Bronchus fibroblast of lung (primary cell): ENCODE data around the genes CHST9 and DSG3.

DNA sequence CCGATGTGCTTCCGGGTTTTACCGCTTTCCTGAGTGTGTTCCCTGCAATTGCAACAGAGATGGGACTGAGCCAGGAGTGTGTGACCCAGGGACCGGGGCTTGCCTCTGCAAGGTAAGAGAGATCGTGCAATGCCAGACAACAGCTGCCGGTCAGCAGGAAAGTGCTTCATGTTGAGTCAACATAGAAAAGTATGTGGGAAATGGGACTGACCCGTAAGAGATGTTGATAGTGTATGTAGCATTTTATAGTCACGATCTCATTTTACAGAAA lies 156.7 kb upstream of the TTC39C start:
- RAMPAGE, long total RNA = no peak

DNA sequence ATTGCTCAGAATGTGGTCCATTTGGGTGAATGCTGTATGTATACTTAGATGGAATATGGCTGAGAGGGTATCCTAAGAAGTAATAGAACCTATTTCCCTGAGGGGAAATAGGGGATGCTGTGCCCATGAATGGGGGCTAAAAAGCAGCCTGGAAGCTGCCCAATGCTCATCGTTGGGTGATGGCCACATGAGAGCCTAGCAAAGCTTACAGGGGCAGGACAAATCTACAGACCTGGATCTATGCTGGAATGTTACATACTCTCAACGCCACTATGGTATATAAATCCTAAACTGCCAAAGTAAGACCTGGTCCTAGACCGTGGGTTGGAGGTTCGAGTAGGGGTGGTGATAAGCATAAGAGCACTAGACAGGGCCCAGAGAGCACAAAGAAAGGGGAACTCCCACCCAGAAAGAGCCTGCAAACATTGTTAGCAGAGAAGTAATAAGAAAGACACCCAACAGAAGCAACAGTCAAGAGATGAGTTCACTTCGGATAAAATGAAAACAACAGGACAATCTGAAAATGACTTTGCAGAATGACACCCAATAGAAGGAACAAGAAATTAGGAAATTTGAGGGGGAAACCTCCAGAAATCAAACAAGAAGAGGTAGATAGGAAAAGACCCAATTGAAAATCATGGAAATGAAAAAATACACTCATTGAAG lies 117.9 kb upstream of the TTC39C start:
- RAMPAGE, long total RNA = no peak

GRCh38 chr18:23992516-23993034 lies 22.0 kb upstream of the TTC39C start:
- RAMPAGE, long total RNA = no peak

DNA sequence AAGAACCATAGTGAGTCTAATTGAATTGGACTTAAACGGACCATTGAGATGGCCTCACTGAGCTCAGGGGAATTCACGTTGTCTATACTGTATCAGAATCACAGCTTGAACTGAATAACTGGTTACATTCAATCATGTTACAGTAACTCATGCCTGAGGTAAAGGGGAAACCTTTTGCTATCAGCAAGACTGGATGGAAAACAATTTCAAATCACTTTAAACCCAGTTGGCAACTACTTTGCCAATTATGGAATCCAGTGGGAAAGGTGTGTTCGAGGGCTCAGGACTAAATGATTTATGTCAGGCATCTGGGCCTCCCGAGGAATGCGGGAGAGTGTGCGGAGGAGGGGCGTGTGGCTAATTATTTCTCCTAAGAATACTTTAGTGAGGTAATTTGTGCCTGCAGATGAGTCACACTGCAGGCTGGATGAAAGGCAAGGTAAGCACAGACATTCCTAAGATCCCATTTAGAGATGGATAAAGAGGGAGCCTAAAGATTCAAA lies 100.1 kb downstream of the HRH4 start:
- RAMPAGE, long total RNA = no peak

- RAMPAGE, long total RNA = no peak
These were observed 67.0 kb downstream of the ZNF521 start for GRCh38 chr18:25284778-25285570.

- RAMPAGE, long total RNA = no peak
These were observed 72.7 kb downstream of the SS18 start for GRCh38 chr18:26017506-26018319.

DNA sequence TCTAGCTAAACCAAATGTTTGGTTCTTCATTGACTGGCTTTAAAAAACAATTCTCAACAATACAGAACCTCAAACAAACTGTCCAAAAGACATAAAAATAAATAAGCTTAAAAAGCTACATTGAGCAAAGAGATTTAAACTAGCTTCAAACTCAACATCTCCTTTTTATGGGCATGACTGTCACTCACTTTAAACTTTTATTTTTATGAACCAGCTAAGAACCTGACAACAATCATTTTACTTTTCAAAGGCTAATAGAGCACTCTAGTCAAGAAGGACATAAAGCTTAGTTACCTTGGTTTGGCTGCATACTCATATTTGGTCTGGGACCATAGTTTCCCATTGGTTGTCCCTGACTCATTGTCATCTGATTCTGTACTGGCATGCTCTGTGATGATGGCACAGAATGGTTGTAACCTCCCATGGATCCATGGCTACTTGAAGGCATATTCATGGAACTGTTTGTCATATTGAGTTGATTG lies 38.0 kb downstream of the SS18 start:
- RAMPAGE, long total RNA = no peak

DNA sequence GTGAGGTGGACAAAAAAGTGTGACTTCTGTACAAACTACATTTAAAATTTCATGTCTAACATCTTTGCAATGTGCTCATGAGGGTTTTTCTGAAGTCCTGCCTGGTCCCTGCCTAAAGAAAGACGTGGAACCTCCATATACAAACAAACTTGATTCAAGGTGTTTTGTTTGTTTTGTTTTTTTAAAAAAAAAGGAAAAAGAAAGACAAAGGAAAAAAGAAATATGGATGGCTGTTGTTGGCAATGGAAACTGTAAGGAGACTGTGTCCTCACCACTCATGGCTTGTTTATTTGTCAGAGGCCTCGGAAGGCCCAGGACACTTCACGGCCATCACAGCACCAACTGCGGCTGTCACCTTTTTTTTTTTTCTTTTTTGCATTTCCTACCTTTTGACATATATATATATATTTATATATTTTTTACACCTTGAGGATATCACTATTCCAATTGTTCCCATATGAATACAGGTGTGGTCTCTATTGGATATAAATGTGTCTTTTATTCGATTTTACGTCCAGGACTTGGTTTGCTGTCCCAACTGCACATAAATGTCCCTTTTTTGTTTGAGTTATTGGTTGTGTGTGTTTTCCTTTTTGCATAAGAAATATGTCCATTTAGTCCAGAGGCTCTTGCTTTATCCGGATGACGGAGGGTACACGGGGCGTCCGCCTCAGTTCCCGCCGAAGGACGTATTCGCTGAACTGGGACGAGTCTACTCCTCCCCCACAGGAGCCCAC lies 93.1 kb downstream of the KCTD1 start:
- RAMPAGE, long total RNA = no peak

DNA sequence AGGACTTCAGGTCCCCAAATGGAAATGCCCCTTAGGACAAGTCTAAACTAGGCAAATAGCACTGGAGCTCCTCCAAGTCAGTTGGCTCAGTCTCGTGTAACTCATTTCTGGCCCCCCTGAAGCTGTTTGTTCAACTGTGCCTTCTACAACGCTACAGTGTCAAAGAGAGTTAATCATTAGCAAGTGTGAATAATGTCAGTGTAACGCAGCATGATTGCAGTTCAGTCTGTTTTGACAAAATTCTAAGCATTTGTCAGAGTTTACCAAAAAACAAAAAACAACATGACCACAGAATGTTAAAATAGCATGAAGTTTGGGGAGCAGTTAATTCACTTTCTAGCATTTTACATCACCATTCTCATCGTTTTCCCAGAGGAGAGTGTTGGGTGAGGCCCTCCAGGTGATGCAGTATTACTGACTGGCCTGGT lies 108.1 kb downstream of the AQP4 start:
- RAMPAGE, long total RNA = no peak

DNA sequence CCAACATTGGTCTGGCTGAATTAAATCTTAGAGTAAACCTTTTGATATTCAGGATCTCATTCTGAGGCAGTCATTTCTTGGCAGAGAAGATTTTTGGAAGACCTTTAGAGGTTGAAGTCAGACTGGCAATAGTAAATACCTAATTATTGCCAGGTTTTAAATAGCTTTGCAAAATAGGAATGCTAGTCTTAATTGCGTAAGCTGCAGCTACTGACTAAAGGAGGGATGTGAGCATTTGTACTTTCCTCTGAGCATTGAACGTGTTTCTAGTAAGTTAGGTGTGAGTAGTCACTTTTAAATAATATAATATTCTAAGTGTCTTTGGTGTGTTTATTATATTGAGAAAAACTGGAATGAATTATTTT lies 127.2 kb downstream of the CHST9 start:
- RAMPAGE, long total RNA = no peak

DNA sequence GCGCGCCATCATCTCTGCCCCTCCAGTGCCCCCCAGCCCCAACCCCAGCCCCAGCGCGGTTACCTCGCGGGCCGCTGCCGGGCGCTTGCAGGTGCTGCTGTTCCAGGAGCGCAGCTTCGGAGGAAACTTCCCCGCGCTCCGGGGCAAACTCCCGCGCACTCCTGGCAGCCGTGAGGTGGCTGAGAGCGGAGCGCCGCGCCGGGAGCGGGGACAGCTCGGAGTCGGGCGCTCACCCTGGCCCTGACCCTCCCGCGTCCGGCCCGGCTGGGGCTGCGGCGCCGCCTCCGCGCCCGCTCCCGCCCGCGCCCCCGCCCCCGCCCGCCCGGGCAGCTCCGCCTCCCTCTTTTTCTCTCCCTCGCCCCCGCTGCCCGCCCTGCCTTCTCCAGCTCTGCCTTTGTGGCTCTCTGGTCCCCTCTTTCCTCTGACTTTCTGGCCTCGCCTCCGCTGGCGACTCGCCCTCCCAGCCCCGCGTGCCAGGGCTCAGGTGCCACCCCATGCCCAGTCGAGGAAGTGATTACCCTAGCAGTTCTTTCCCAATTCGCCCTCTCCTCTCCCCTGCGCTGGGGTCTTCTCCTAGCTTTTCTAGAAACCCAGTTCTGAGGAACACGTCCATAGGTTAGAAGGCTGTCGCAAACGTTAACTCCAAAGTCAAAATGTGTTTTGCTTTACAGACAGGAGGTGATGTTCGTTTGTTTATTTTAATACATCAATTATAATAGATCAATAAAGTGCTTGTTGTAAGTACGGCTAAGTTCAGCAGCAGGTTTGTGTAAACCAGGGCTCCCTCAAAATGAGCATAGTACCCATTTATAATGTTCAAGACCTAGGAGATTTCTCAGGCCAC lies at the start of gene CHST9:
CHST9 (minus strand) TSS at position 236 of the 844 bp plus-strand sequence.
- RAMPAGE, long total RNA = no peak

DNA sequence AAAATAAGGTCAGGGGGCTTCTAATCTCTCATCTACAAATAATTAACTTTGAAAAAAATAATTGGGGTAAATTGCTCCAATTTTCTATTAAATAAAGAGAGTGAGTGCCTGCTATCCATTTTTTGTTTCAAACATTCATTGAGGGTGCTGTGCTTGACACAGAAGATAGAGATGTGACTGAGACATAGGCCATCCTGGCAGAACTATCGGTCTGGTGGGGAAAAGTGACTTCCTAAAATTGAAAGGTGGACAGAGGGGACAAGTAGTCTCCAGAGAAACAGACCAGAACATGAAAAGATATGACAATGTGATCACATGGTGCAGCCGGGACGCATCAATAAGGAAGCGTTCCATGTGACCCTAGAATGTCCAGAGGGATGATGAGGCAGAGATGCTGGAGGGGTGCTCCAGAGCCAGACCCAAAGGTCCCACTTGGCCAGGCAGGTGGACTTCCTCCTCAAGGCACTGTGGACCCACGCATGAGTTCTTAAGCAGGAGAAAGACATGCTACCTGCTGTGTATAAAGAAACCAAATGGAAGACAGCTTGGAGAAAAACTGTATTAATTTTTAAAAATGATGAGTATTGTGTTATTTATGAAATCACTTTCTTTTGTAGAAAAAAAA lies 50.2 kb downstream of the CDH2 start:
- RAMPAGE, long total RNA = no peak

DNA sequence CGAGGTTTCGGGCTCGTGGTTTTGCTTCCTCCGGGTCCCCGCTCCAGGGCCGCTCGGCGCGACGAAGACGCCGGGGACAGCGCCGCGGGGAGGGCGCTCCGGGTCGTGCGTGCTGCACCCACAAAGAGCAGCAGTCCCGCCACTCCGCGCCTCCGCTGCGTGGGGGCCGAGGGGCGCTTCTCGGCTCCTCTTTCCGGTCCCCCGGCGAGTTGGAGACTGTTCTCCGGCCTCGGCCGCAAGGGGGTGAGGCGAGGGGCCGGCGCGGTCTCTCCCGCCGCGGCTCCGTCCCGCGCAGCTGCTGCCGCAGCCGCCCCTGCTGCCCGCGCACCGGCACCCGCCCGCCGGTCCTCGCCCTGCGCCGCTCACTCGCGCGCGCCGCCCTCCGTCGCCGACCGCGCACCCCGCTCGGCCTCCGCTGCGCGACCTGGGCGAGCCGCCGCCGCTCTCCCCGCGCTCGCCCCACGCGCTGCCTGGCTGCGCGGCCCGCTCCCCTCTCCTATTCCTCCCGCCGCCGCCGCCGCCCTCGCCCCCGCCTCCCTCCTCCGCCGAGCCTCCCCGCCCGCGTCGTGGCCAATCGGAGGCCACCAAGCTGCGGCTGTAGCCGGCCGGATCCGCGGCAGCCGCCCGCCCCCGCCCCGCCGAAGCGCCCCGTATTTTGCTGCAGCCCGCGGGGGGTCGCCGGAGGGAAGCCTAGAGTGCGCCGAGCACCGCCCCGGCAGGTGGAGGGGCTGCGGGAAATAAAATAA lies 740 bp upstream of the CDH2 start:
- RAMPAGE, long total RNA = no peak

GRCh38 chr18:29594424-29594798 lies 1417.5 kb upstream of the CDH2 start:
- RAMPAGE, long total RNA = no peak

GRCh38 chr18:31163100-31163596 lies 492 bp upstream of the DSC1 start:
- RAMPAGE, long total RNA = no peak

DNA sequence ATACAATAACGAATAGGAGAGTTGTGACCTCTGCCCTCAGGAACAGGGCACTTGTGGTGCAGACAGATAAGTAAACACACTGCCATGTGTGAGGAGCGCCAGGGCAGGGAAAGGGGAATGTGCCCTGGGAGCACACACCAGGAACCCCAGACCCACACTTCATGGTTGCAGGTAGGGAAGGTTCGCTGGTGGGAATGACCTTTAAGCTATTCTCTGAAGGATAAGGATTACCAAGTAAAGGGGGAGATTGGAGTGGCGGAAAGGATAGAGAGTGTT lies 42.2 kb upstream of the DSC1 start:
- RAMPAGE, long total RNA = no peak

DNA sequence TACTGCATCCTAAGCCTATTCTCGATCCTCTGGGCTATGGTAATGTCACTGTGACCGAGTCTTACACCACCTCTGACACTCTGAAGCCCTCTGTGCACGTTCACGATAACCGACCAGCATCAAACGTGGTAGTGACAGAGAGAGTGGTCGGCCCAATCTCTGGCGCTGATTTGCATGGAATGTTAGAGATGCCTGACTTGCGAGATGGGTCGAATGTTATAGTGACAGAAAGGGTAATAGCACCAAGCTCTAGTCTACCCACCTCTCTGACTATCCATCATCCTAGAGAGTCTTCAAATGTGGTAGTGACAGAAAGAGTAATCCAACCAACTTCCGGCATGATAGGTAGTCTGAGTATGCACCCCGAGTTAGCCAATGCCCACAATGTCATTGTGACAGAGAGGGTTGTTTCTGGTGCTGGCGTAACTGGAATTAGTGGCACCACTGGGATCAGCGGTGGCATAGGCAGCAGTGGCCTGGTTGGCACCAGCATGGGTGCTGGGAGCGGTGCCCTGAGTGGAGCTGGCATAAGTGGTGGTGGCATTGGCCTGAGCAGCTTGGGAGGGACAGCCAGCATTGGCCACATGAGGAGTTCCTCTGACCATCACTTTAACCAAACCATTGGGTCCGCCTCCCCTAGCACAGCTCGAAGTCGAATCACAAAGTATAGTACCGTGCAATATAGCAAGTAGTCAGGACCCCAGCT lies 21.8 kb upstream of the DSG4 start:
- RAMPAGE, long total RNA = no peak

GRCh38 chr18:31447382-31448117 lies at the start of gene DSG3:
TSS of gene DSG3 (plus strand) at chr18:31447741.
- RAMPAGE, long total RNA = no peak

GRCh38 chr18:31512112-31512988 lies 14.4 kb downstream of the DSG2 start:
- RAMPAGE, long total RNA = no peak

DNA sequence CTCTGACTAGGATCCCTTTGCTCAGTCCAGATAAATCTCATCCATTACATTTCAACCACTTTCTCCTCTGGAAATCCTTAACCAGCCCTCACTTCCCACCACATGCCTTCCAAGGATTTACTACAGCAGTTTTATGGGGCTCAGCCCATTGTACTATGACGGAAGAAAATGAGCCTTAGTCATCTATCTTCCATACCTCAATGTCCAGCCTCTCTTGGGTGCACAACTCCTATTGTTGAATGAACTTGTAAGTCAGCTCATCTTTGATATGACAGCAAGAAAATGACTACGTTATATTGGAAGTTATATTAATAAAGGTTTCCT lies 3.5 kb downstream of the B4GALT6 start:
- RAMPAGE, long total RNA = no peak